Smooth muscle cell (in vitro differentiated cells): Measurements from ENCODE around the gene CDC42EP3.

DNA sequence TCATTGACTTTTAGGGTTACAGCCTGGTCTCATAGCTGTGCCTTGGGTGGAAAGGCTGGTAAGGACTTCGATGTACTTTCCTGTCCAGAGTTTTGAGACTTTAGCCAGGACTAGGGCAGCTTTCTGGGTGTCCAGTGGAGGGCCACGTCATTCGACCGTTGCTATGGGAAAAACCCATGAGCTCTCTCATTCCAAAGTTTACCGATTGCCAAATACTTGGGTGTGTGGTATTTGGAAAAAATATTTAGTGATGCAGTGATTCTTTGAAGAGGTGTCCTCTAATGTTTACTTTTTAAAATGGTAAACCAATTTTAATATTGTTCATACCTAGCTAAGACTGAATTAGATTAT is 105.3 kb downstream of the LTBP1 start:
- RAMPAGE, long total RNA: no peak

- RAMPAGE, long total RNA: no peak
Measured at GRCh38 chr2:33437123-33437962, 39.1 kb upstream of the RASGRP3 start.

GRCh38 chr2:34254381-34255047 is 655.4 kb upstream of the FAM98A start:
- RAMPAGE, long total RNA: no peak

GRCh38 chr2:36399627-36400049 is 44.1 kb downstream of the CRIM1 start:
- RAMPAGE, long total RNA: no peak

- RAMPAGE, long total RNA: no peak
Measured at GRCh38 chr2:36400140-36400733, 44.7 kb downstream of the CRIM1 start.

GRCh38 chr2:36463508-36463896 is 107.9 kb downstream of the CRIM1 start:
- RAMPAGE, long total RNA: no peak

GRCh38 chr2:36564921-36565712 is 32.9 kb downstream of the FEZ2 start:
- RAMPAGE, long total RNA: no peak

DNA sequence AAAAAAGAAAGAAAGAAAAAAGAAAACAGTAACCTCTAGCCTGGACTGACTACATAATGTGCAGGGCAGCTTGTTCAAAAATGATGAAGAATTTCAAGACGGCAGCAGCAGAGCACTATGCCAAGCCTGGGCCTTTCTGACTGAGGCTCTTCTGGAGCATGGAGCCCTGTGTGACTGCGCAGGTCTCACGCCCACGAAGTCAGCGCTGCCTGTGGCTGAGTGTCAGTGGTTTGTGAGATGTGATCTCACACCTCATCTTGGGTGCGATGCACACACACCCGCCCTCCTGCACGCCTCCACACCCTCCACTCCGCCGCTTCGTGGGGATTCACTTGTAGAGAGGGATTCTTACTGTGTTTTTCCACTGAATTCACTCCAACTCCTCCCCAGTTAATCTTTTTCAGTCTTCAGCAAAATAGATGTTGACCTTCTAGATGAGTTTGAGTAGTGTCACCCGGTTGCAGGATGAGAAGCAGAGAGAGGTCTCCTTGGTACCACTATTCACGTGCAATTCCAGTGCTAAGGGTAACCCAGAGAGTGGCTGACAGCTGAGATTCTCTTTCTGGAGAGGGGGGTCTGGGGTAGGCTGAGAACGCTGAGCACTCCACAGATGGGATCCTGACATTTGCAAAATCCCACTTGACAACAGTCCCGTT is 104.0 kb downstream of the VIT start:
- RAMPAGE, long total RNA: no peak

DNA sequence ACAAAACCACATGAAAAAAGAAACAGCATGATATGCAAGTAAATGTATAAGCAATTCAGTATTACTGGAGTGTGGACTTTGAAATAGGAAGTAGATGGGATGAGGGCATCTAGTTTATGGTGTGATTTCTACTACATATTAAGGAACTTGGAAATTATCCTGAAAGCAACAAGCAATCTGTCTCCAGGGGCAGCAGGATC is 107.4 kb downstream of the STRN start:
- RAMPAGE, long total RNA: no peak

DNA sequence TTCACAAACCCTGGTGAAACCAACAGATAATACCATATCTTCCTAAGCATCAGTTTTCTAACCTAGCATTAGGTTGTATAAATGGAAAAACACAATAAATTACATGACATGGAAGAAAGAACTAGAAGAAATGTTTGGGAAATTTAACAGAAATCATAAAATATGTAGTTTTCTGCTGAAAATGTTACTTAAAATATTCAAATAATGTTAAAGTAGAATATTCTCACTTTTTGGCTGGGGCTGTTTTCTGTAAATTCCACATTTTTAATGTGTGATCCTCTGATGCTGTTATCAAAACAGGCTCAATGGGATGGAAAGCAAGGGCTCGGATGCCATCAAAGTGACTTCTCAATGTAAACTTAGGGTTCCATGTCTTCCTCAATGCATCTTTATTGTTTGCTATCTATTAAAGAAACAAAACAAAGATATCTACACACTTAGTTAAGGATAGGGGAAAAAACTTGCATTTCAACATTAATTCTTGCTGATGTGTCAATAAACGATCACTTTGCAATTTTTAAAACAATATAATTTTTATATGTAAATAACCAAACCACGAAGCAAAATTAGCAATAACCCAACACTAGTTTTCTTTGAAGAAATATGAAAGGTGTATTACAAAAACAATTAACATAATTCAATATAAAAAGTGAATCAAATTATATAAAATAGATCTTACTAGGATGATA is 96.9 kb downstream of the STRN start:
- RAMPAGE, long total RNA: no peak

DNA sequence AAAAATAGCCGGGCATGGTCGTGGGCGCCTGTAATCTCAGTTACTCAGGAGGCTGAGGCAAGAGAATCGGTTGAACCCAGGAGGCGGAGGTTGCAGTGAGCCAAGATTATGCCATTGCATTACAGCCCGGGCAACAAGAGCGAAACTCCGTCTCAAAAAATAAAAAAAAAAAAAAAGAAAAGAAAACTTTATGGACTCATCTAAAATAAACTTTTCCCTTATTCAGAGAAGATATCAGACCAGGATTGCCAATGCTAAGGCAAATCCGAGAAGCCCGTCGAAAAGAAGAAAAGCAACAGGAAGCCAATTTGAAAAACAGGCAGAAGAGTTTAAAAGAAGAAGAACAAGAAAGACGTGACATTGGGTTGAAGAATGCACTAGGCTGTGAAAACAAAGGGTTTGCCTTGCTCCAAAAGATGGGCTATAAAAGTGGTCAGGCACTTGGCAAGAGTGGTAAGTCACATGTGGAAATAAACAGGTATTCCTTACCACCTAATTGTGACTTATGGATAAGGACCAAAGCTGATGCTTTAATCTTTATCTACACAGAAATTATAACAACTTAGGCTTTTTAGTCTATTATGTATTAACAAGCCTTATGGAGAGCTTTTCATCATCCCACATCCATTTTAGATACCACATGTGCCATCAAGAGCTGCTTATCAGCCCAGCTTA is 5.2 kb downstream of the GPATCH11 start:
- RAMPAGE, long total RNA: no peak

DNA sequence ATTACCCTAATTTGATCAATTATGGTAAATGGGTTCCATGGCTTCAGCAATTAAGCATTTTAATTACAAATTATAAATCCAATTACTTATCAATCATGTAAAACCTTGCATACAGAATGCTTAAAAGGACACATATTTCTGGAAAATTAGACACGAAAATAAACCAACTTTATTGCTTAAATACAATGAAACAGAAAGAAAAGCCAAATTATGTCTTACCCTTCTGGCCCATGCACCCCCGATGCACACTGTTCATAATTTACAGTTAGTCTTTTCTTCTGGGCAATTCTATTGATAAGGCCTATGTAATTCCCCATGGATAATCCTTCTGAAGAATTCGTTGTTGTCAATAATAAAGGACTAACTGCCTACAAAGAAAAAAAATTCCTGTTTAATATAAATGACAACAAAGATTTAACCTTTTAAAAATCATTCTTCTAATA is 15.4 kb downstream of the EIF2AK2 start:
- RAMPAGE, long total RNA: no peak

GRCh38 chr2:37206011-37206319 is 9.7 kb downstream of the CEBPZOS start:
- RAMPAGE, long total RNA: no peak

- RAMPAGE, long total RNA: no peak
Measured at GRCh38 chr2:37318343-37318999, 6.2 kb downstream of the PRKD3 start.

GRCh38 chr2:37562178-37562692 is 109.2 kb downstream of the CDC42EP3 start:
- RAMPAGE, long total RNA: no peak

- RAMPAGE, long total RNA: no peak
Measured at GRCh38 chr2:37614068-37614512, 57.4 kb downstream of the CDC42EP3 start.

- RAMPAGE, long total RNA: start-site peak on the minus strand at chr2:37671590-37671646, 177 and 118 reads in 2 replicates
Measured at GRCh38 chr2:37671291-37671879, at the start of gene CDC42EP3. Gene CDC42EP3, minus strand, starts transcription at chr2:37671642.

DNA sequence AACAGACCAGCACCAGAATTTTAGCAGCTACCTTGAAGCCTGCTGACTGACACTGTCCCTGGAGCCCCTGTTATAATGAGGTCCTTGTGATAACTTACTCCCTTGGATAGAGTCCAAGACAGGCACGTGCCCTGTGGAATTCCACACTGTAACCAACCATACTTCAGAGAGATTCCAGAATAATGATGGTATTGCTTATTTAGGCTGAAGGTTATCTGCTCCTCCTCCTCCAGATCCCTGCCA is 97.1 kb upstream of the RMDN2 start:
- RAMPAGE, long total RNA: no peak

DNA sequence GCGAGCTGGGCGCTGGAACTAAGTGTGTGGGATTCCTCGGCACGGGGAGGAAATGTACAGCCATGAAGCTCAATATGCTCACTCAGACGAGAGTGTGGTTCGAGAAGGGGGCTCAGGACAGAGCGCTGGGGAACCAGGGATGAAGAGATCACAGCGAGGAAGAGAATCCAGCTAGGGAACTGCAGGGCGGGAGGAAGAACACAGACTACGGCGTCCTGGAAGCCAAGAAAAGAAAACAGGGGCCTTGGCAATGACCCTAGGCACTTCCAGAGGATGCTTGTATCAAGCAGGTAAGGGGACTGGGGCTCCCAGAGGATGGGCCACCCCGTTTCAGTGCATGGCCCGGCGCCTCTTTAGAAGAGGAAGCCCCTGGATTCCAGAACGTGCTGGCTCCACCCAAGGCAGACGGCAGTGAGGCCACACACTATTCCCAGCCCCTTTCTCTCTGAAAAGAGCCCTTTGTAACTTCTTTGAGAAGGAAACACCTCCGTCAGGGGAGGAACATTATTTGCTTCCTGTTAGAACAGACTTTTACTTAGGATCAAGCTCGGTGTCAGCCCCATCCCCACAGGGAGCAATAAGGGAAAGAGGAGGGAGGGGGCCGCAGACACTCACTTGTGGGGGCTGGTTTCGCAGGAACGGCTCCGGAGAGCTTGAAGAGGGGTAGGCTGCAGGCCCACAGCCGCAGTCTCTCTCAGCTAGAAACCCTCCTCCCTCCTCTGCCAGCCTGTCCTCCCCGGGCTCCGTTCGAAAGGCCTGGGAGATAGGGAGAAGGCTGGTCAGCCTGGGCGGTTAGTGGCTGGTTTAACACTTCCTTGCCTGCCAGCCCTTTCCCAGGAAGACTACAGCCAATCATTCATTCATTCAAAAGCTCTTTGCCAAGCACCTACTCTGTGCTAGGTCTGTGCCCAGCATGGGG is 49.7 kb upstream of the RMDN2 start:
- RAMPAGE, long total RNA: no peak

- RAMPAGE, long total RNA: no peak
Measured at GRCh38 chr2:37926002-37926309, 869 bp downstream of the RMDN2 start.